ENCODE measurements around the genes HIF1AN and GBF1.

DNA sequence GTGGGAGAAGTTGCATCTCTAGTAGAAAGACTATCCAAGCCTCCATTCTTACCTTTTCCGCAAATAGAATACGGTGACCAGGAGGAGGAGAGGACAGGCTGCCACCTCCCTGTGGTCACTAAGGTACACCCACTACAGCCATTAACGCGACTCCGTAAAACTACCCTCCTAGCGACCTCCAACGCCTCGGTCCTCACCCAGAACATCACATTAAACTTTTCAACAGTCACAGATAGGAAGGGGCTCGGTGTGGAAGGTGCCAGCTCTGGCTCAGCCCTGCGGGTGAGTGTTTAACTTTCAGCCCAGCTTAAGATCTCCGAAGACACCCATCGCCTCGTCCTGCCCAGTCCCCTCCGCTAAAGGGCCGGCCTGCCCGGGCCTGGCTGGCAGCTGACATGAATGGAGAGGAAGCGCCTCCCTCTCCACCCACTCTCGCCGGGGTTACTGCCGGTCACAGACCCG is 25.9 kb downstream of the SCD start:
- RRBS: 3% methylated on average over 5 of the region's 21 CpGs

DNA sequence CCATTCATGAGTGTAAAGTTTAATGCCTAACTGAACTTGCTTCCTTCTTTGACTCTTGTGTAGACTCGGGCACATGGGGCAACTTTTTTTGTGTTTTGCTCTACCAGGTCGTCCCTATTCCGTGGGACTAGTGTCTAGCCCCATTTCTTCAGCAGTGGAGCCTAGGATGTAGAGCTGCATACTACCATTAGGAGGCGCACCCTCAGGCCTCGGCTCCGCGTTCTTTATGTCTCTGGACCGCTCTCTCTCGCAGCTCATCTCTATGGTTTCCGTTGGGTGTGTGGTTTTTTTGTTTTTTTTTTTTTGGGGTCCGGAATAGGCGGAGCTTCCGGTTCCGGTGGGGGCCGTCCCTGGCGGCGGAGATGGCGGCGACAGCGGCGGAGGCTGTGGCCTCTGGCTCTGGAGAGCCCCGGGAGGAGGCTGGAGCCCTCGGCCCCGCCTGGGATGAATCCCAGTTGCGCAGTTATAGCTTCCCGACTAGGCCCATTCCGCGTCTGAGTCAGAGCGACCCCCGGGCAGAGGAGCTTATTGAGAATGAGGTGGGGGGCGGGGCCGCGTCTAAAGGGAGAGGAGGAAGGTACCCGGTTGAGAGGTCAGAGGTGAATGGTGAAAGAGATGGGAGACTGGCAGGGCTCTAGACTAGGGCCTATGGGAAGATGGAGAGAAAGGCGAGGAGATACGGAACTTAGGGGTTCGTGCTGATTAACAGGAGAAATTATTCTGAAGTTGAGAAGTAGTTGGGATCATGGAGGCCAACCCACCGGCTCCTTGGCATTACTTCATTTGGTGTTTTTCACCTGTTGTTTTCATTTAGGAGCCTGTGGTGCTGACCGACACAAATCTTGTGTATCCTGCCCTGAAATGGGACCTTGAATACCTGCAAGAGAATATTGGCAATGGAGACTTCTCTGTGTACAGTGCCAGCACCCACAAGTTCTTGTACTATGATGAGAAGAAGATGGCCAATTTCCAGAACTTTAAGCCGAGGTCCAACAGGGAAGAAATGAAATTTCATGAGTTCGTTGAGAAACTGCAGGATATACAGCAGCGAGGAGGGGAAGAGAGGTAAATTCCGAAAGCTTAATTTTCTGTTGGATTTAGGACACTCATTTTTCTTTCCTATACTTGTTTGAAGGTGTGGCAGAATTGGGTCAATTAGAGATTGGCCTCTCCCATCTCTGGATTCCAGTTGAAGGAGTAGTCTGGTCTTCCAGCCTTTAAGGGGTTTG is at the start of gene HIF1AN:
TSS of gene HIF1AN (plus strand) at position 347 of the 1,229 bp plus-strand sequence.
- RRBS: 3% methylated on average over 17 of the region's 43 CpGs

DNA sequence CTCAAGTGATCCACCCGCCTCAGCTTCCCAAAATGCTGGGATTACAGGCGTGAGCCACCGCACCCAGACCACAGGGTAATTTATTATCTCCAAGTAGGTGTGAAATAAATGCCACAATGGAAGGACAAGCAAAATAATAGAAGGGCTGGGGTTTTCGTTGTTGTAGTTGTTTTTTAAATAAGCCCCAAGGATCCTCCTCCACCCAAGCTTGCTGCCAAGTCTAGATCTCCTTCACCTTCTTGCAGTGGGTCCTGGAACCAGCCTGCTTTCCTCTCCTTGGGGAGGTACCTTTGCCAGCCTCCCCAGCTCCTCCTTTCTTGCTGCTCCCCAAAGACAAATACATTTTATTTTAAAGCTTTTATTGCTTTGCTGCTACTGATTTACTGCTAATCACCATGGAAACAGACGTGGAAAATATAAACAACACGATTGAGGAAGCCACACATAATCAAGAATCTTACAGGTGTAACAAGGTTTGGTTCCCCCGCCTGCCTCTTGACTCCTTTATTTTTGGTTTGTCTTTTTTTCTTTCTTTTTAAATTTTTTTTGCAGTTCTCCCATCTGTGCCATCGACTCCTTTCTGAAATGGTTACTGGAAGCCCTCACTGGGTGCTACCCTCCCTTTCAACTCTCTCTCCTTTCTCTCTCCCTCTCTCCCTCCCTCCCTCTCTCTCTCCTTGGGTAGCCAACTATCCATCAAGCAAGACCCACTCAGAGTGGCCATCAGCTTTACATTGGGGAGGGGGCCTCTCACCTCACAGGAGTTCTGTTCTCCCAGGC is 17.4 kb upstream of the SLF2 start:
- RRBS: no CpG with 5 or more reads among the region's 8 CpGs

DNA sequence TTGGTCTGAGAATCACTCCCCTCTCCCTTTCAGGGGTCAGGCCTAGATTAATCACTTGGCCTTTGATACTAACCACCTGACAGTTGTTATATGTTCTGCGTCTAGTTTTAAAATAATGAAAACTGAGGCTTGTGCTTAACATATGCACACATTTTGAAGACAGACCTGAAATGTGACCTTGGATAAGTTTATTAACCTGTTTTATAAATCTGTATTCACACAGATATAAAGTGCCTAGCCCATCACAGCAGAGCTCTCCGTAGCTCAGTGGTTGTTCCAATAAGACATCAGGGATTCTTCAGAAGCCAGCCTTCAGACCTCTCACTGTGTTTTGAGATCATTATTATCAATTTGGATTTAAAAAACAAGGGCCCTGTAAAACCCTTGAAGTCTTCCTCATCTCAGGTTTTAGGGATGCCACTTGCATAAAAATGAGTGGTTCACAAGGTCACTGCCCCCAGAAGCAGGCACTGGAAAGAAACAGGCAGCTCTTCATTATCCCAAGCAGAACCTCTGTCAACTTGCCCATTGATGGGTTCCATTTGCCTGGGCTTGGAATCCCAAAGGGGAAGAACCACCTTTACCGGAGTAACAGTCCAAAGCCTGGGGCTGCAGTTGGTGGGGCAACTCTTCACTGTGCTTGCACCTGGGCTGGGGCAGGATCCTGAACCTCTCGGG is 1.1 kb downstream of the MRPL43 start:
- RRBS: no CpG with 5 or more reads among the region's 4 CpGs

- RRBS: no CpG with 5 or more reads among the region's 14 CpGs
Measured at GRCh38 chr10:100988408-100988943, 1.1 kb downstream of the TWNK start.

DNA sequence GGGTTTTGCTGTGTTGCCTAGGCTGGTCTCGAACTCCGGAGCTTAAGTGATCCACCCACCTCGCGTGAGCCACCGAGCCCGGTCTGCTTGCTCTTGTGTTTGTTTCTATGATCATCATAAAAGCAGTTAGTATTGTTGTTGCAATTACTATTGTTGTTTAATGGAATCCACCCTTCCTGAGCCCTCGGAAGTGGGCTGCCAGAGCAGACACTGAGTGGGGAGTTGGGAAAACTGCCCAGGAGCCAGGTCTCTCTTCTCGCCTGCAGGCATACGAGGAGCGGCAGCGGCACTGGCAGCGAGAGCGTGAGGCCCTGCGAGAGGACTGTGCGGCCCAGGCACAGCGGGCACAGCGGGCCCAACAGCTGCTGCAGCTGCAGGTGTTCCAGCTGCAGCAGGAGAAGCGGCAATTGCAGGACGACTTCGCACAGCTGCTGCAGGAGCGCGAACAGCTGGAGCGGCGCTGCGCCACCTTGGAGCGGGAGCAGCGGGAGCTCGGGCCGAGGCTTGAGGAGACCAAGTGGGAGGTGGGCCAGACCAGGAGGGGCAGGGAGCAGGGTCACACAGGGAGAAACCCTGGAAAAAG is 5.7 kb downstream of the LZTS2 start:
- RRBS: 88% methylated on average over 3 of the region's 29 CpGs

GRCh38 chr10:101244186-101244960 is 15.1 kb upstream of the LBX1 start:
- RRBS: no CpG with 5 or more reads among the region's 10 CpGs

- RRBS: under 1% methylated on average over 15 of the region's 31 CpGs
Measured at GRCh38 chr10:101292520-101292855, 61.5 kb upstream of the BTRC start.

DNA sequence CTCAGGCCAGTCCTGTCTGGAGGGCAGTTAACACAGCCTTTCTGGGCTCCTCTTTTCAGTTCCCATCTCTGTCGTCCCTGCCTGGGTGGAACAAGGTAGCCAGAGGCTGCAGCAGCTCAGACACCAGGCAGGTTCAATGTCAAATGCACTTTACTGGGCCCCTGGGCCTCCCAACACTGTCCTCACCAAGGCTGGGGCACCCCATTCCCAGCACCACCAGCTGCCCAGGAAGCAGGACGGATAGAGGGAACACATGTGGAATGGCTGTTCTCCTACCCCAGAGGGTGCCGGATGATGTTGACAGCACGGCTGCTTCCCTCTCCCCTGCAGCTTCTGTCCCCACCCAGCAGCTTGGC is 9.3 kb downstream of the POLL start:
- RRBS: no CpG with 5 or more reads among the region's 4 CpGs

DNA sequence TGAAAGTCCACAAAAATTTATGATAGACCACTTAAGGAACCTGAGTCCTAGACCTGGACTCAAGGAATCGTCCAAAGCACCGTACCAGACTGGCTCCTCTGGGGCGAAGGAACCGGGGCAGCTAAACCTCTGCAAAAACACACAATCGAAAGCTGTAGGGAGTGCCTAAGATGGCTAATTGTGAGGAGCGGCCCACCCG is 1.1 kb downstream of the FBXW4 start:
- RRBS: 0% methylated on average over 4 of the region's 7 CpGs

GRCh38 chr10:101828736-101829188 is 10.5 kb upstream of the OGA start:
- RRBS: 56% methylated on average over 8 of the region's 17 CpGs

- RRBS: no CpG with 5 or more reads among the region's 17 CpGs
Measured at GRCh38 chr10:102066312-102066894, 1.3 kb downstream of the HPS6 start.

- RRBS: no CpG with 5 or more reads among the region's 2 CpGs
Measured at GRCh38 chr10:102116886-102117502, 3.2 kb downstream of the LDB1 start.

DNA sequence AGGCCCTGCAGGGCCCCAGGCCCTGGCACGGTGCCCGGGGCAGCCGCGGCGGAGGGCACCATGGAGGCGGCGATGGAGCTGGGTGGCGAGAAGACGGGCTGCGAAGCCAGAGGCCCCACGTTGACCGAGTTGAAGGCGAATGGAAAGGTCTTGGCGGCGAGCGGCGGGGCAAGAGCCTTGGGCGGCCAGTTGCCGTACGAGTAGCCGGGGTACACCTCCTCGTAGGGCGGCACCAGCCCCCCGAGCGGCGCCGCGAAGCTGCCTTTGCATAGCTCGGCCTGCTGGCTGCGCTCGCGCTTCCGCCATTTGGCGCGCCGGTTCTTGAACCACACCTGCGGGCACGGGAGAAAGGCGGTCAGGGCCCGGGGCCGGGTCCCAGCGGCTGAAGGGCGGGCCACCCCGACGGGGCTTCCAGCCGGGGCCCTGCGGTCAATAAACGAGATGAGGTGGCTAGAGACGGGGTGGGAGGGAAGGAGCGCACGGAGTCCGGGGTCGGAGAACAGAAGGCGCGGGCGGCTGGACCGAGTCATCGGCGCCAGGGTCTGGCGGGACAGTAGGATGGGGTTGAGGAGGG is 4.8 kb downstream of the ELOVL3 start:
- RRBS: 3% methylated on average over 25 of the region's 60 CpGs

GRCh38 chr10:102244971-102246134 is at the start of gene GBF1:
GBF1 (plus strand) TSS chr10:102245532.
- RRBS: 2% methylated on average over 9 of the region's 54 CpGs

DNA sequence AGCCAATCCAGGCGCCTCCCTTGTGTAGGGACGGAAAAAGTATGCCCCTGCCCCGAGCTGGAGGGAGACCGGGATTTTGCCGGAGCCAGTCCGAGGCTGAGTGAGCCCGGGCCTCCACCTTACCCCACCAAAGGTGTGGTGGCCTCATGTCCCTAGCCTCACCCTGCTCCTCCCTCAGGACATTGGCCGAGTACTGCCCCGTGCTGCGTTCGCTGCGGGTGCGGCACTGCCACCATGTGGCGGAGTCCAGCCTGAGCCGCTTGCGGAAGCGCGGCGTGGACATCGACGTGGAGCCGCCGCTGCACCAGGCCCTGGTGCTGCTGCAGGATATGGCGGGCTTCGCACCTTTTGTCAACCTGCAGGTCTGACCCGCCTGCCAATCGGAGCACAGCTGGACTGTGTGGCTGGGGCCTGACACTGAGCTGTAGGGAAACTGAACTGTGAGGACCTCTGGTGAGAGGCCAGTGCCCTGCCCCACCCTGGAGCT is 2.0 kb downstream of the FBXL15 start:
- RRBS: no CpG with 5 or more reads among the region's 27 CpGs

GRCh38 chr10:102434517-102434995 is 2.2 kb upstream of the CUEDC2 start:
- RRBS: no CpG with 5 or more reads among the region's 7 CpGs

GRCh38 chr10:102475299-102476055 is 14.3 kb downstream of the MFSD13A start:
- RRBS: no CpG with 5 or more reads among the region's 11 CpGs

- RRBS: no CpG with 5 or more reads among the region's 9 CpGs
Measured at GRCh38 chr10:102555943-102556546, 52.3 kb downstream of the SUFU start.

- RRBS: no CpG with 5 or more reads among the region's 4 CpGs
Measured at GRCh38 chr10:102580101-102580507, 64.2 kb upstream of the TRIM8 start.